WTC11 (cell line): Measurements from ENCODE around the genes NEU3 and SLCO2B1.

GRCh38 chr11:74988386-74989462 is at the start of gene NEU3:
TSS of gene NEU3 (plus strand) at chr11:74988933.
- PRO-cap, result bidirectional peak, plus-strand start at chr11:74988698, minus-strand start at chr11:74988722; bidirectional peak, plus-strand start at chr11:74988933, minus-strand start at chr11:74988799

GRCh38 chr11:75139963-75140642 is 10.8 kb upstream of the SLCO2B1 start:
- PRO-cap, result no peak

GRCh38 chr11:75150774-75151263 is at the start of gene SLCO2B1:
TSS of gene SLCO2B1 (plus strand) at chr11:75151107.
- PRO-cap, result no peak

- PRO-cap, result no peak
Observed at GRCh38 chr11:75158761-75159388, 8.0 kb downstream of the SLCO2B1 start.

GRCh38 chr11:75170906-75171238 is 20.0 kb downstream of the SLCO2B1 start:
- PRO-cap, result no peak

DNA sequence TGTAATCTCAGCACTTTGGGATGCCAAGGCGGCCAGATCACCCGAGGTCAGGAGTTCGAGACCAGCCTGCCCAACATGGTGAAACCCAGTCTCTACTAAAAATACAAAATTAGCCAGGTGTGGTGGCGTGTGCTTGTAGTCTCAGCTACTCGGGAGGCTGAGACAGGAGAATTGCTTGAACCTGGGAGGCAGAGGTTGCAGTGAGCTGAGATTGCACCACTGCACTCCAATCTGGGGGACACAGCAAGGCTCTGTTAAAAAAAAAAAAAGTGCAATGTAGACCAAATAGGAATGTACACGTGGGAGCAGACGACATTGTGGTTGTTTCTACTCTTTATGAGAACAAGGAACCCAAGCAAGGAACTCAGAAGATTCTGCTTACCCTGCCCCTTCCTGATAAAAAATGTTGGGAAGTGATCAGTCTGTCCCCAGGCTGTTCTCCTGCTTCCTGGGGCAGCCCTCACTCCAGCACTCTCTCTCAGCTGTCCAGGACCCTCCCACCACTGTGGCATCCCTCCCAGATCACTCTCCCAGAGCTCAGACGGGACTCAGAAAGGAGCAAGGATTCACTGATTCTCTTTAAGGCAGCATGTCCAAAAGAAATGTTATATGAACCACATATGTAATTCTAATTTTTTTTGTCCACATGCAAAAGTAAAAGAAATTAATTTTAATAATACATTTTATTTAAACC is 31.7 kb downstream of the SLCO2B1 start:
- PRO-cap, result no peak

- PRO-cap, result no peak
Observed at GRCh38 chr11:75188598-75189040, 37.7 kb downstream of the SLCO2B1 start.

- PRO-cap, result no peak
Observed at GRCh38 chr11:75203983-75204698, 36.4 kb upstream of the TPBGL start.

DNA sequence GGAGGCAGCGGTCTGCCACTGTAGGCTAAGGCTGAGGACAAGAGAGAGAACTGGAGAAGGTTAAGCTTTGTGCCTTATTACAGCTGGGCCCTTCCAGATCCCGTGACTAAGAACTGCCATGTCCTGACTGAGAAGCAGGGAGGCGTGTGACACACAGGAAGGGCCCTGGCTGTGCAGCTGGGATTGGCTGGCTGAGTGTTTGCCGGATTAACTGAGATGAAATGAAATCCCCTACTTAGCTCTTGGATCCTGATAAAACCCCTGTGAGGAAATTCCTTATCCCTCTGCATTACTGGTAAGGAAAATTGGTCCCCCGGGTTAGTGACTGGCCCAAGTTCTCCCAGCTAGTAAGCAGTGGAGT is 38.0 kb downstream of the ARRB1 start:
- PRO-cap, result no peak

DNA sequence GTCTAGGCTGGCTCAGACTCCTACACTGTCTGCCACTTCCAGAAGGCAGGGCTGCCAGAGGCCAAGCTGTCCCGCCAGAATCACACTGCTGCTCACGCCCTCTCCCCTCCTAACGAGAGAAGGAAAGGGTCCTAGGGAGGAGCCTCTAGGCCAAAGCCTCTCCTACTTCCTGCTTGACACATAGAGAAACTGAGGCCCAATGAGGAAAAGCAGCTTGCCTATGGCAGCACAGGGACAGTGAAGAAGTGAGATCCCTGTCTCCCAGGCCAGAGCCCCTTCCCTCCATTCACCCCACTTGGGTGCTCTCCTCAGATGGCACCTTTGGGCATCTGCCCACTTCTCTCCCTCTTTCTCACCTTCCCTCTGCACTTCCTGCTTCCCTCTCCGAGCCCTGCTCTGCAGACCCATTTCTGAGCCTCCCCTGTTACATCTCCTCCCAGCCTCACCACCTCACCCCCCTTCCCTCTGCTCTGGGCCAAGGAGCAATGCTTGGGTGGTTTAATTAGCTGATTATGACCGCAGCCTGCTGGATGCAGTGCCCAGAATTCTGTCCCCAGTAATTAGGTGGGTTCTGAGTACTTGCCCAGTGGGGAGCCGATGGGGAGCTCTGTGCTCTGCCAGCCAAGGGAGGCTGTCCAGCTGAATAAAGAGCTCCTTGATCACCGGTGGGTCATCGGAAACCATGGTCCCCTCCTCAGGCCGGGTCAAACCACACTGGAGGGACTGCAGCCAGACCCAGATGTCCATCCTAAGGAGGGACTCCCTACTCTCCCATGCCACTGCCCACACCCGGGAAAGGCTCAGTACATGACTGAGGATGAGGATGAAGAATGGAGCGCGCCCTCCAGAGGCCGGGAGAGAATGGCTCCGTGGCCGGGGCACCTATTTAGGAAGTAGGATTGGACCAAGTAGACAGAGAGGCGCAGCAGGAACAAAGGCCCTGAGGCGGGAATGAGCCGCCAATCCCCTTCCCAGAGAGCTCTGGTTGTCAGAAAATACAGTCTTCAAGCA is 9.3 kb downstream of the ARRB1 start:
- PRO-cap, result no peak

DNA sequence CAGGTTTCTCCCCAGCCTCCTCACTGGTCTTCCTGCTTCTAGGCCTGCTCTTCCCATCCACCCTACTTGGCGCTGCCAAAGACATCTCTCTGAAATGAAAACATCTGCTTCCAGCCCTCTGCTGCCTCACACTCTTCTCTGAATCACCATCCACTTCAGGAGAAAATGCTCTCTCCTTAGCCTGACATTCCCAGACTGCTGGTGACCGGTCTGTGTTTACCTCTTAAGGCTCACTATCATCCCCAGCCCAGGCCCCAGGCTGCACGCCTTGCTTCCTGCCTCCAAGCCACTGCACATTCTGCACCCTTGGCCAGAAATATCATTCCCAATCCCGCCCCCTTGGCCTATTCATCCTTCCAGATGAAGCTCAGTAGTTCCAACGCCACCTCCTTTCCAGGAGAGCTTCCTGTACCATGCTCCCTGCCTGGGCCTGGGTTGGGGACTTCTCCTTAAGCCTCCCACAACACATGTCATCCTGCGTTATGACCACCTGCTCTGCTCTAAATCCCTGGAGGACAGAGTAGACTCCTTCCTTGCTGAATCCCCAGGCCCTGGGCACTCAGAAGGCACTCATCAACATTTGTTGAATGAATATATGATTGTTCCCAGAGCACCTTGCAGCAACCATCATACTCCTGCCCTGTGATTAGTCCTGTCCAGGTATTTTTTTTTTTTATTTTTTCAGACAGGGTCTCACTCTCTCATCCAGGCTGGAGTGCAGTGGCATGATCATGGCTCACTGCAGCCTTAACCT is 3.4 kb downstream of the ARRB1 start:
- PRO-cap, result no peak

- PRO-cap, result no peak
Observed at GRCh38 chr11:75371838-75372284, 20.4 kb upstream of the ARRB1 start.

GRCh38 chr11:75421656-75422552 is 11.1 kb downstream of the KLHL35 start:
- PRO-cap, result no peak

- PRO-cap, result no peak
Observed at GRCh38 chr11:75450966-75451726, 18.1 kb upstream of the KLHL35 start.

DNA sequence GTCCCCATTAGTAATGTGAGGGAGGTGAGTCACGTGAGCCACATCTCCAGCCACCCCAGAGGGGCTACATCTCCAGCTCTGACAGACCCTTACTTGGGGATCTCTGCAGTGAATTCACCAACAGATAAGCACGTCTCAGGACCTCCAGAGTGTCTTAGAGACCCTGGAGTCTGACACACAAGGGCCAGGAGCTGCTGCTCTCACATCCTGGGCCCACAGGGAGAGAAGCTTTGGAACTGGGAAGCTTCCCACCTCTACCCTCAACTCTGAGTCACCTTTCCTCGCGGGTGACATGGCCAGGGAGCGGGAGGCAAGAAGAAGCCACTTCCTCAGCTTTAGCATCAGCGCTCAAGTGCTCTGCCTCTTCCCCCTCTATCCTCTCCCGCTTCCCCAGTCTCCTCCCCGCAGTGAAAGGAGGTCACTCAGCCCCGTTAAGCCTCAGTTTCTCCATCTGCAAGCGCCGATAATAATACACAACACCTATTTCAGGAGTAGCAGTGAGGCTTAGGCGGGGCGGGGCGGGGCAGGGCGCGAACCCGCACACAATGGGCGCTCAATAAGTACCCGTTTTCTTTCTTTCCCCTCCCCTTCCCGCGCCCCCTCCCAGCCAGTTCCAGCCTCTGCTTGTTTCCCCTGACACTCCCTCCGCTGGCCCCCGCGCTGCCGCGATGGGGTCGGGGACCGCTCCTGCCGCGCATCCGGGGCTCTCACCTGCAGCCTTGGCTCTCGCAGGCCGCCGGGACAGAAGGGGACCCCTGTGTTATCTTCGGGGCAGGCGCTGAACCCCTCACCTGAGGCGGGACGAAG is 1.0 kb downstream of the GDPD5 start:
- PRO-cap, result no peak

- PRO-cap, result no peak
Observed at GRCh38 chr11:75771241-75772125, 2.9 kb downstream of the DGAT2 start.

- PRO-cap, result no peak
Observed at GRCh38 chr11:75773400-75774111, 5.0 kb downstream of the DGAT2 start.

- PRO-cap, result no peak
Observed at GRCh38 chr11:75925707-75926278, 110.8 kb downstream of the UVRAG start.

DNA sequence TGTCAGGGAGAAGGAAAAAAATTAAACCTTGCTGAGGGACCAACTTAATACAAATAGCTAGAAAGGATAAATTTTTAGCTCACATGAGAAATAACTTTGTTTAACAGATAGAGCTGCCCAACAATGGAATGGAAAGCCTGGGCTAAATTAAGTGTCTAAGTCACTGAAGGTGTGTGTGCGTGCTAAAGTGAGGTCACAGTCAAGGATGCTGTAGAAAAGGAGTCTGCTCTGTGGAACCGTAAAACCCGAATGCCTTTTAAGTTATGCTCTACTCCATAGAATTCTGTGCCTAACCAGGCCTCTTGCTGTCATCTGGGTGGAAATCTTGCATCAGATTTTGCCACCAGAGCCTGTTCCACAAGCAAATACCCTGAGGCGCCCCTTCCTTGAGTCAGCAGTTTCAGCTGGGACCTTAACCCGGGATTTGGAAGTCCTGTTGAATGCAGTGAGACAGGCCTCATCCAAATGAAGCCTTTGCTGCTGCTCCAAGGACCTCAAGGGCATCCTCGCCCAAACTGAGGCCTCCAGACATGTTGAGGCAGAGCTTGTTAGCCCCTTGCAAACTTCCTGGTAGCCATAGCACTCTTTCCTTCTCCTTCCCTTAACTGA is 109.8 kb downstream of the WNT11 start:
- PRO-cap, result no peak

- PRO-cap, result no peak
Observed at GRCh38 chr11:76142762-76143337, 63.5 kb downstream of the WNT11 start.